ENCODE data around the gene SLC51A.

GRCh38 chr3:195030785-195031554 lies 240.0 kb downstream of the XXYLT1 start:
- PRO-cap, 3 experiments: no peak in any of the 3 experiments

DNA sequence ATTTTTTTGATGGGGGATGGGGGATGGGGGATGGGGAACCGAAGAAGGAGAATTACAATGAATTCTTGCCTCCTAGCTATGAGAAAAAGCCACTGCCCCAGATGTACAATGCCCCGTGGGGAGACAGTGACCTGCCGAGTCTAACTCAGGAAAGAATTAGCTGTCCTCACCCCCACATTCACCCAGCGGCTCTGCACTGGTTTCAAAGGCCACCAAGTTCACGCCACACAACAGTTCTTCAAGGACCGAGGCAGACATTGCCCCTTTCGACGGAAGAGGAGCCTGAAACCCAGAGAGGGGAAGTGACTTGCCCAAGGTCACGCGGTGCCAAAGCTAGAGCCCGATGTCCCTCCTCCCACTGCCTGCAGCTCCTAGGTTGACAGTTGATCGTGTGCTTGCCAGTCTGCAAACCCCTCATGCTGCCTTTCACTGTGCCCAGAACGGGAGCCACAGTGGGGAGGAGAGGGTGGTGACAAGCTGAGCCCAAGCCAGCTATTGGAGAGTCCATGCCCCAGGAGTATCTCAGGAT lies 231.0 kb downstream of the XXYLT1 start:
- PRO-cap, 3 experiments: no peak in any of the 3 experiments

- PRO-cap, 3 experiments: no peak in any of the 3 experiments
Observed at GRCh38 chr3:195070335-195070750, 200.6 kb downstream of the XXYLT1 start.

- PRO-cap, 3 experiments: no peak in any of the 3 experiments
Observed at GRCh38 chr3:195106236-195106721, 164.7 kb downstream of the XXYLT1 start.

- PRO-cap, 3 experiments: no peak in any of the 3 experiments
Observed at GRCh38 chr3:195223103-195223845, 47.7 kb downstream of the XXYLT1 start.

- PRO-cap, 3 experiments: no peak in any of the 3 experiments
Observed at GRCh38 chr3:195537967-195538375, 5.2 kb downstream of the PPP1R2 start.

GRCh38 chr3:195542309-195542564 lies 888 bp downstream of the PPP1R2 start:
- PRO-cap, 3 experiments: no peak in any of the 3 experiments

GRCh38 chr3:195617656-195618135 lies 34.0 kb upstream of the APOD start:
- PRO-cap, 3 experiments: no peak in any of the 3 experiments

GRCh38 chr3:195688923-195689145 lies 31.9 kb upstream of the MUC20 start:
- PRO-cap, 3 experiments: no peak in any of the 3 experiments

- PRO-cap, 3 experiments: no peak in any of the 3 experiments
Observed at GRCh38 chr3:195698526-195699612, 21.9 kb upstream of the MUC20 start.

DNA sequence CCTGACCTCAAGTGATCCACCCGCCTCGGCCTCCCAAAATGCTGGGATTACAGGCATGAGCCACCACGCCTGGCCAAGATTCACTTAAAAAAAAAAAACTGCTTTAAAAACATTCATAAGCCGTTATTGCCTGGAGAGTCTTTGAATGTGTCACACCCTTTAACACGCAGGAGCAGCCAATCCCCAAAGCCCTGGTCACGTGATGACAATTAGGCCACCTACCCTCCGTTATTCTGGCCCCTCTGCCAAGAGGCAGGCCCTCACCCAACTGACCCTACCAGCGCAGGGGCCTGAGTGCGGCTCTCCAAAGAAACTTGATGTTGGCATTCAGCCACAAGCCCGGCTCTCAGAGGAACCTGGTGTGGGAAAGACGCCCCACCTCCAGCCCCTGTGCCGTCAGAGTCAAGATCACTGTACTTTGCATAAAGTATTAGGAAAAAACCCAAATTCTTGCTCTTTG lies 11.5 kb upstream of the MUC4 start:
- PRO-cap, 3 experiments: no peak in any of the 3 experiments

GRCh38 chr3:195896362-195896672 lies 12.0 kb downstream of the TNK2 start:
- PRO-cap, 3 experiments: no peak in any of the 3 experiments

DNA sequence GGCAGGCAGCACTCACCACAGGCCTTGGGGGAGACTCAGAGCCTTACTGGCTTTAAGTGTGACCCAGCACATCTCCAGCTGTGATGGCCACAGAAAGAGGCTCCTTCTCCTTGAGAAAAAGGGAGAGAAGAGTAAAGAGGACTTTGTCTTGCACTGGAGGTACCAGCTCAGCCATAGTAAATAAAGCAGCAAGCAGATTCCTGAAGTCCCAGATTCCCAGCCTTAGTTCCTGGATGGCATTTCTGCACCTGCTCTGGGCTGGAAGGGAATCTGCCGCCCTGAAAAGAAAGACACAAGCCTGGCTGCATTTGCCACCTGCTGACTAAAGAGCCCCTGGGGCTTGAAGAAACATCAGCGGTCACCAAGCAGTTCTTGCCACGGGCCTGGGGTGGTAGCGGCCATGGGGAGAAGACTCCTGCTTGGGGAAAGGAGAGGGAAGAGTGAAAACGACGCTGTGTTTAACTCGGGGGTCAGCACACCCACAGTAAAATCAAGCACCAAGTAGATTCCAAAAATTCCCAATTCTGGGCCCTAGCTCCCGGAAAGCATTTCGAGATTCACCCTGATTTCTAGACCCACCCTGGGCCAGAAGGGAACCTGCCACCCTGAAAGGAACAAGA lies 24.2 kb upstream of the TNK2 start:
- PRO-cap, 3 experiments: peak in 2 of 3 experiments; most common plus-strand start position 325 of the sequence (in 2); most common minus-strand start position 215 of the sequence (in 1)

GRCh38 chr3:195943705-195944464 lies 35.5 kb upstream of the TNK2 start:
- PRO-cap, 3 experiments: no peak in any of the 3 experiments

DNA sequence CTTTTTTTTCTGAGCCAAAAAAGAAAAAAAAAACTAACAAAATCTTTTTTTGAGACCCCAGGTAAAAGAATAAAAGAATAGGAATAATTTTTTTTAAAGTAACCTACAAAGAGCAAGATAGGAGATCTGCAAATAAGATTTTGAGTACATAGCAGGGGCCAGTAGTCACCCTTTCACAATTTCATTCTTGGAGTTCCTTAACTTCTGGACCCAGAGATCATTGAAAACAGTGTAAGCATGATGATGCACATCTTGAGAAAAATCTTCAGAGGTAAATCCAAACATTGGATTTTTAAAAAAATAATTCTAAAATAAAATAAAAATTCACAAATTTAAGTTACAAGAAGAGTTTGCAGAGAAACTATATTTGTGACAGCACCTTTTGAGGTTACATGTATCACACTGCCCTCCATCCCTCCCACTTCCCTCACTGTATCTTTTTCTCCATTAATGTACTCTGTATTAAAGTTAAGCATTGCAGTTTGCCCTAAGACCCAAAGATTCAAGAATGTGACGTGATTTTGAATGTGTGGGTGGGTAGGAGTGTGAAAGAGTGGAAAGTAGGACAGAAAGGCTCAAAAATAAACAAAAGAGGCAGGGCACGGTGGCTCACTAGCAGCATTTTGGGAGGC lies 18.7 kb downstream of the TFRC start:
- PRO-cap, 3 experiments: no peak in any of the 3 experiments

DNA sequence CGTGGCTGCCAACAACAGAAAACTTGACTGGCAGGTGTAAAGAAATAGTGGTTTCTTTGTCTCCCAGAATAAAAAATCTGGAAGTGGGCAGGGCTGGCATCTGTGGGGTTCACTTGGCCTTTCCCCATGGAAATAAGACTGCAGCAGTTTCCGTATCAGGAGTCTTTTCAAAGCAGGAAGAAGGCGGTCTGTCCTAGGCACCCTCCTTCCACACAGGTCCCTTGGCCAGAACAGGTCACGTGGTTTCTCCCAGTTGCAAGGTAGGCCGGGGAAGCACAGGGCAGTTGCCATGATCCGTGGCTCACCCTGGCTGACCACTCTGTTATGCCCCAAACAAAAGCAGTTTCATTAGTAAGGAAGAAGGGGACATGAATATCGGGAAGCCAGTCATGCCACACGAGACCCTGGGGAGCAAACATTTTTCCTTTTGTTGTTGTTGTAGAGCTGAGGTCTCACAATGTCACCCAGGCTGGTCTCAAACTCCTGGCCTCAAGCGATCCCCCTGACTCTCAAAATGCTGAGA lies 45.3 kb downstream of the ZDHHC19 start:
- PRO-cap, 3 experiments: no peak in any of the 3 experiments

DNA sequence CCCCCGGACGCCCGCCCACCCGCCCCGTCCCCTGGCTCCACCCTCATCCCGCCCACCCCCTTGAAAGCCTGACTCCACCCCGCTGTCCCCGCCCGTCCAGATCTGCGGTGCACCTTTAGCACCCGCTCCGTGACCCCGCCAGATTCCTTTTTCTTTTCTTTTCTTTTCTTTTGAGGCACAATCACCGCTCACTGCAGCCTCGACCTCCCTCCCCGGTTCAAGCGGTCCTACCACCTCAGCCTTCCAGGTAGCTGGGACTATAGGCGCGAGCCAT lies 3.5 kb downstream of the ZDHHC19 start:
- PRO-cap, 3 experiments: peak in 1 of 3 experiments; most common plus-strand start position 91 of the sequence (in 1)

GRCh38 chr3:196208107-196208721 lies 3.0 kb downstream of the ZDHHC19 start:
- PRO-cap, 3 experiments: no peak in any of the 3 experiments

- PRO-cap, 3 experiments: no peak in any of the 3 experiments
Observed at GRCh38 chr3:196216082-196217115, at the start of gene SLC51A. SLC51A (plus strand) TSS chr3:196216534.

DNA sequence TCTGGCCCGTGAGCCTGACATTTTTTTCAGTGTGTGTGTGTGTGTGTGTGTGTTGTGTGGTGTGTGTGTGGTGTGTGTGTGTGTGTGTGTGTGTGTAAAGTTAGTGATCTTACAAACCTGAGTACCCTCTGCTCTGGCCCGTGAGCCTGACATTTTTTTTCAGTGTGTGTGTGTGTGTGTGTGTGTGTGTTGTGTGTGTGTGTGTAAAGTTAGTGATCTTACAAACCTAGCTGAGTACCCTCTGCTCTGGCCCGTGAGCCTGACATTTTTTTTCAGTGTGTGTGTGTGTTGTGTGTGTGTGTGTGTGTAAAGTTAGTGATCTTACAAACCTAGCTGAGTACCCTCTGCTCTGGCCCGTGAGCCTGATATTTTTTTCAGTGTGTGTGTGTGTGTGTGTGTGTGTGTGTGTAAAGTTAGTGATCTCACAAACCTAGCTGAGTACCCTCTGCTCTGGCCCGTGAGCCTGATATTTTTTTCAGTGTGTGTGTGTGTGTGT lies 999 bp downstream of the DYNLT2B start:
- PRO-cap, 3 experiments: no peak in any of the 3 experiments